Rectum (tissue), 1 donor: Measurements from ENCODE around the gene ZNF143.

GRCh38 chr11:9265603-9265845, 374 bp upstream of the DENND5A start:
- PRO-cap, result no peak

GRCh38 chr11:9363093-9363668, 21.3 kb upstream of the IPO7 start:
- PRO-cap, result no peak

DNA sequence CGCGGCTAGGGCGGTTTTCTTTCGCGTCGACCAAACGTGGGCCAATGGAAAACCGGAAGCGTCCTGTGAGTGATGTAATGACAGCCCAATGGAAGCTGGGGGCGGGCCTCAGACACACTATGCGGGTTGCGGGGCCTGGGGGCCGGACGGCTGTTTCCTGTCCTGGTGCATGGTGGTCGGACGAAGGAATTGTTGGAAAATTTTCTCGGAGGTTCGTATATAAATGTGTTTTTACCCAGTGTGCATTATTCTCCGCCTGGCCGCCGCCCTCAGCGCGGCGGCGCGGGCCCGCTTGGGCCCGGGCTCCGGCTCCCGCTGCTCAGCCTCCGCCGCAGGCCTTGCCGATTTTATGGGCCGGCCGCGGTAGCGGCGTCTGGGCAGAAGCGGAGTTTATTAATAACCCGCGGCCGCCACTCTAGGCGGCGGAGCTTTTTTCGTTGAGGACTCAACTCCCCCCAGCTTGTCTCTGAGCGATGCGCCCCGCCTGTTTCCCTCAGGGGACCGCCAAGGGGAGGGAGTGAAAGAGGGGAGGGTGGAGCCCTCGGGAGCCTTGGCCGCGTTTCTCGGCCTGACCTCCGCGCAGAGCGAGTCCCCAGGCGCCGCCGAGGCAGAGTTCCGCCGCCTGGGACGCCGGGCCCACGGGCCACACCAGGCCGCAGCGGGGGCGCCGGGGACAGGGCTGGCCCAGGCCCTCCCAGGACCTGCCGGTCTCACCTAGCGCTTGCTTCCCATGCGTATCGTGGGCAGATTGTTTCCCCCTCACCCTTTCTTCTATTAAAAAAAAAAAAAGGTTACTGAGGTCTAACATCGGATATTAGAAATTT, at the start of gene ZNF143:
Gene ZNF143 (plus strand): TSS at position 147 of the 824 bp plus-strand sequence.
- PRO-cap, result bidirectional peak, plus-strand start at position 248 of the sequence, minus-strand start outside the sequence; bidirectional peak, plus-strand start at position 380 of the sequence, minus-strand start at position 458 of the sequence; bidirectional peak, plus-strand start at position 610 of the sequence, minus-strand start at position 495 of the sequence; unidirectional peak, minus-strand start at position 739 of the sequence

GRCh38 chr11:9478366-9478634, 17.5 kb downstream of the ZNF143 start:
- PRO-cap, result no peak

GRCh38 chr11:9571017-9571605, 2.4 kb upstream of the WEE1 start:
- PRO-cap, result no peak

GRCh38 chr11:9572837-9573600, 451 bp upstream of the WEE1 start:
- PRO-cap, result unidirectional peak, plus-strand start at chr11:9572894; bidirectional peak, plus-strand start at chr11:9573683, minus-strand start at chr11:9573360

GRCh38 chr11:9574757-9575288, 1.4 kb downstream of the WEE1 start:
- PRO-cap, result bidirectional peak, plus-strand start at chr11:9575008, minus-strand start at chr11:9575007

DNA sequence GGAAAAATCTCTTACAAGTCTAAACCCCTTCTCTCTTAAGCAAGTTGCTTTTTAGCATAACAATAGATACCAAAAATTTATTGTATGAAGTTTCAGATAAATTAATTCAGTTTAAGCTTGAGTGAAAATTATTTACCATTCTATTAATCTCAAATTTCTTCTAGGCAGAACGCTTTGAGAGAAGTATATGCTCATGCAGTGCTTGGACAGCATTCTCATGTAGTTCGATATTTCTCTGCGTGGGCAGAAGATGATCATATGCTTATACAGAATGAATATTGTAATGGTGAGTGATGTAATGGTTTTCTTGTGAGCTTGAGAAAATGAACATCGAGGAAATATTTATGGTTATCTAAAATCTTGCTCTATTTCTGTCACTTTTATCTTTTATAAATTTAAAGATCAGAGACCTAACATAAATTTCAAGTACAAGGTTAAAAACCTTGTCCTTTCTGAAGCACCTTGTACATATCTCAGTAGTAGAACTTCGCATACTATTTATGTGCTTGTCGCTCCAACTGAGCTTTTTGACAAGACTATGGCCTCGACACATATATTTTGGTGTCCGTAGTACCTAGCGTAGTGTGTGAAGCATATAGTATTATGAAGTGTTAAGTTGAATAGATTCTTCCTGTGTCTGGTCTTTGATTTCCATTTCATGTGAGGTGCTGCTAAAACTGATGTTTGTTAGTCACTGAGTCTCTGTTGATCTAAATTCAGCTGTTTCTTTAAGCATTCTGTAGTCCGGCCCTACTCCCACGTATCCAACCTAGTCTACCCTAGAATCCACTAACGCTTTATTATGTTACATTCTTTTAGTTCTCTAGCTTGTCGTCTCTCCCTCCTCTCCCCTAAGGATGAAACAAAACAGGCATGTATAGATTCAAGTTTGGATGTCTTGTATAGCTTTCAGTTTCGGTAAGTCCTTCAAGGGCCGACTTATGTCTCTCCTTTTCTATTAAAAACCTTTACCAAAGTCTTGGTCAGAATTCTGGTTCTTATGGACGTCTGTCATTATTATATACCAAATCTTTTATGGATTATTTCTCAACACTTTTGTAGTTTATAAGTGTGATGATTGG, 3.8 kb downstream of the WEE1 start:
- PRO-cap, result unidirectional peak, minus-strand start at position 219 of the sequence; bidirectional peak, plus-strand start at position 731 of the sequence, minus-strand start at position 704 of the sequence

DNA sequence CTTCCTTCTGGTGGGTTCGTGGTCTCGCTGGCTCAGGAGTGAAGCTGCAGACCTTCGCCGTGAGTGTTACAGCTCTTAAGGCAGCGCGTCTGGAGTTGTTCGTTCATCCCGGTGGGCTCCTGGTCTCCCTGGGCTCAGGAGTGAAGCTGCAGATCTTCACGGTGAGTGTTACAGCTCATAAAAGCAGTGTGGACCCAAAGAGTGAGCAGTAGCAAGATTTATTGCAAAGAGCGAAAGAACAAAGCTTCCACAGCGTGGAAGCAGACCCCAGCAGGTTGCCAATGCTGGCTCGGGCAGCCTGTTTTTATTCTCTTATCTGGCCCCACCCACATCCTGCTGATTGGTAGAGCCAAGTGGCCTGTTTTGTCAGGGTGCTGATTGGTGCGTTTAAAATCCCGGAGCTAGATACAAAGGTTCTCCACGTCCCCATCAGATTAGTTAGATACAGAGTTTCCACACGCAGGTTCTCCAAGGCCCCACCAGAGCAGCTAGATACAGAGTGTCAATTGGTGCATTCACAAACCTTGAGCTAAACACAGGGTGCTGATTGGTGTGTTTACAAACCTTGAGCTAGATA, 41.6 kb upstream of the SWAP70 start:
- PRO-cap, result no peak

- PRO-cap, result no peak
These were observed 1.7 kb upstream of the SWAP70 start for GRCh38 chr11:9662137-9662704.

GRCh38 chr11:9664838-9665206, 945 bp downstream of the SWAP70 start:
- PRO-cap, result no peak

- PRO-cap, result no peak
These were observed 38.0 kb downstream of the SWAP70 start for GRCh38 chr11:9701723-9702356.

DNA sequence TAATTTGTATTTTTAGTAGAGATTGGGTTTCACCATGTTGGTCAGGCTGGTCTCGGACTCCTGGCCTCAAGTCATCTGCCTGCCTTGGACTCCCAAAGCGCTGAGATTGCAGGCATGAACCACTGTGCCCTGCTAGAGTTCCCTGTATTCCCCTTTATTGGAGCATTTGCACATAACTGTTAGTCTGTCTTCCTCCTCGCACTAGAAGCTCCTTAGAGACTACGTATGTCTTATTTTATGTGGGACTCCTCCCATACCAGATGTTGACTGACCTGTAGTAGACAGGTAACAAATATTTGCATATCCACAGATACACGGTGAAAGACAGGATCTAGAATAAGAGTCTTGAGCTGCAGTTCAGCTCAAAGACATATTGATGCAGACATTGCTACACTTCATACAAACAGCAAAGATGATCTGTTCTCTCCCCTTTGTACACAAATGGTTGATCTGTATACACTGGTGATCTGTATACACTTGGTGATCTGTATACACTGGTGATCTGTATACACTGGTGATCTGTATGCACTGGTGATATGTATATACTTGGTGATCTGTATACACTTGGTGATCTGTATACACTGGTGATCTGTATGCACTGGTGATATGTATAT, 40.8 kb downstream of the SWAP70 start:
- PRO-cap, result unidirectional peak, minus-strand start at position 203 of the sequence

GRCh38 chr11:9711224-9711932, 47.5 kb downstream of the SWAP70 start:
- PRO-cap, result no peak

DNA sequence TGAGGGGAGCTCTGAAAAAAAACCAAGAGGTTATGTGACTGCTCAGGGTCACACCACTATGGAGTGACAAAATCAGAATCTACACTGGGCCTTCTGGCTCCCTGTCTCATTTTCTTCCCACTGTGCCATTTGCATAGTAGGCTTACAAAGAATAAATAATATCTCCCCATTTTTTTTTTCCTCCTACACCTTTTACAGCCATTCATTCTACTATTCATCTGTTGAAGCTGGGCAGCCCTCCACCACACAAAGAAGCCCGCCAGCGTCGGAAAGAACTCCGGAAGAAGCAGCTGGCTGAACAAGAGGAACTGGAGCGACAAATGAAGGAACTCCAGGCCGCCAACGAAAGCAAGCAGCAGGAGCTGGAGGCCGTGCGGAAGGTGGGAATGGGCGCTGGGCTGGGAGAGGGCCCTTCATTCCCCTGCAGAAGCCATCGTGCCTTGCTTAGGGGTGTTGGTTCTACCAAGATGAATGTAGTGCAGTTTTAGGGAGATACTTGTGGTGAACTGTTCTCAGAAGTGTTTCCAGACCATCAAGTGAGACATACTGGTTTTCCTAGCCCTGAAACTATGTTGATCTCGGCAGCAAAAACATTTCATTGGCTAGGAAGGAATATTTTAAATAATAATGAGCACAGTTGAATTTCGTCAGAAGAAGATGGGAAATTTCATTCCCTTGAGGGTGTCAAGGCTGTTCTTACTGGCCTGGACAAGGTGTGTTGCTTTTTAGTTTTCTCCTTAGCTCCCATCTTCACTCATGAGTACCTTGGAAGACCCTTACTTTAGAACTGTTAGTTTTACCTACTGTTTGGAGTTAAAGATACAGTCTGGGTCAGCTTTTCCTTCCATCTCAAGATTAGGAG, 68.7 kb downstream of the SWAP70 start:
- PRO-cap, result no peak

GRCh38 chr11:9753889-9754537, 90.1 kb downstream of the SWAP70 start:
- PRO-cap, result no peak

- PRO-cap, result unidirectional peak, minus-strand start at chr11:9760240
These were observed 96.3 kb downstream of the SWAP70 start for GRCh38 chr11:9760095-9760662.

GRCh38 chr11:9852377-9853053, 188.6 kb downstream of the SWAP70 start:
- PRO-cap, result no peak

DNA sequence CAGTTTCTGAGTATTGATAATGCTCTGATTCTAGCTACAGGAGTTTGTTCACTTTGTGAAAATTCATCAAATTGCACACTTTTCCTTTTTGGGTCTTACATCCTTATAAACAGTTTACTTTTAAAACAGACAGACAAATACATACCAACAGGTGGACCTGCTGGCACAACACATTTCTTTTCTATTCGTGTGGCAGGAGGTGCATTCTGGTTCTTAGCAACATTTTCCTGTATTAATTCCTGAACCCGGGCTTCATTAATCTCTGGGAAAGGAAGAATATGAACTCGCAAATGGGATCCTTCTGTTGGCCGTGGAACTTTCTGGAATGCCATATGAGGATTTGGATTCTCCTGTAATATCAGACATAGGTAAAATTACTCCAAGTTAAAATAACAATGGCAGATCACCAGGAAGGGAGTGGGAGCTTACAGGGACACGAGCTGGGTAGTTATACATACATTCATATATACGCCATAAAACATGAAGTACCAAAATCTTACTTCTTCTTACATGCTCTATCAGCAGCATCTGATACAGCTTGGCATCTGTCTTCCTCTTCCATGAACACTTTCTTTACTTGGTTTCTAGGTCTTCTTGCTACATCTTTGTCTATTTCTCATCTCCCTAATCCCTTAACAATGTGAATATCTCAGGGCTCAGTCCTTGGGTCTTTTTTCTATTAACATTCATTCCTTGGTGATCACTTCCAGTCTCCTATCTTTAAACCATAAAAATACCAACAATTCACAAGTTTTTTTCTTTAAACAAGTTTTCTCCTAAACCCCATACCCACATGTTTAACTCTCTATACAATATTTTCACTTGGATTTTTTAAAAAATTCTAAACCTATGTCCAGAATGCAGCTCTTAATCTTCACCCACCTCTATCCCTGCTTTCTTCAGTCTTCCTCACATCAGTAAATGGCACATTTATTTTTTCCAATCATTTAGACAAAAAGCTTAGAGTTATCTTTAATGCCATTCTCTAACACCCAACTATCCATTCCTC, 304.6 kb downstream of the SWAP70 start:
- PRO-cap, result no peak

GRCh38 chr11:10219473-10219911, 74.5 kb downstream of the SBF2 start:
- PRO-cap, result no peak